Daoy (cell line): ENCODE data around the gene PKD1L1.

DNA sequence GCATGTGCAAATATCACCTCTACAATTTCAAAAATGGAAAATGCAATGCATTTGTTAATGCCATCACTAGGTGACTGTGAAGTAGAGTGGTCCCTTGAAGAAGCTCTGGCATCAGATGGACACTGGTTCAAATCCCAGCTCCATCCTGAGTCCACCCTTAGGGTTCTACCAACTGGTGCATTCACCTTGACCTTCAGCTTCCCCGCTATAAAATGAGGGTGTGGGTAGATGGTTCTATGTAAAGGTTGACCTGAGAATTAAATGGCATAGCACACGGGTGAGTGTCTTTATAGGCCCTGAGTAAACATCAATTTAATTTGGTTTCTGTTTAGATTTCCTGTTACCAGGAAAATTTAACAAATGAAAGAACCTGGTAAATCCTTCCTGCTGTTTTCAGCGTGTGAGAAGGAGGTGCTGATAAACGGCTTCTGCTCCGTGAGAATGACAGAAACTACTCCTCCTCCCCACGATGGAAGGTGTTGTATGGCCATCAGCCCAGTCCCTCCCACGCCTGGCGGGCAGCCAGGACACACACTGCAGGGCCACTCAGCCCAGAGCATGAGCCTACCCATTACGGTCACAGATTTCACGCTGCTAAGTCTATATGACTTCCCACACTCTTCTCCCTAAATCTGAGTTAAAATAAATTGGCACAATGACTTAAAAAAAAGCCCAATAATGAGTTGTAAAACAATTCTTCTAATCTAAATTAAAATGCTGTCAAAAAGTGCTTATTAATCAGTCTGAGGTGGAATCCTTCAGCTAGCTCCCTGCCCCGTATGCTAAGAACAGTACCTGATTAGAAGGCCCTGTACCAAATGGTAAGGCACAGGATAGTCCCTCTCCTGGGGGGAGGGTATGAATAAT is 210.0 kb downstream of the TNS3 start:
- RAMPAGE, long total RNA: no peak

DNA sequence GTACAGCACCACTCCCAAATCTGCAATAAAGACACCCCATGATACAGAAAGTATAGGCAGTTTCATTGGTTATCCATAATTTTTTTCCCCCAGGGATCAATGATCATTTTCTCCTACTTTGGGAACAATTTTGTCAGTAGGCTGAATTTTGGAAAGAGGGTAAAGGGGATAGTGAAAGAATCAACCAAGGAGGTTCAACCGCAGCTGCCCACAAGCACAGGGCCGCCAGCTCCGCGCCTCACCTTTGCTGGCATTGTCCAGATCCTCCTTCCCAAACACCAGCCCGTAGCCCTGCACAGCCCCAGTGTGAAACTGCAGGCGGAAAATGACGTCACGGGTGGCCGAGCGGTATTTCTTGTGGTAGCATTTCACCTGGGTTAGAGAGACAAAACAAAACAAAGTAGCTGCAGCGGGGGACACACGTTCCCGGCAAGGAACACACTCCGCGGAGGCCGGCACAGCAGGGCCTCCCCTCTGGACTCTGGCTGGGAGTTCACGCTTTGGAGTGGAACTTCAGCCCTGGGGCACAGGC is 181.3 kb downstream of the TNS3 start:
- RAMPAGE, long total RNA: no peak

GRCh38 chr7:47401075-47401365 is 180.9 kb downstream of the TNS3 start:
- RAMPAGE, long total RNA: no peak

DNA sequence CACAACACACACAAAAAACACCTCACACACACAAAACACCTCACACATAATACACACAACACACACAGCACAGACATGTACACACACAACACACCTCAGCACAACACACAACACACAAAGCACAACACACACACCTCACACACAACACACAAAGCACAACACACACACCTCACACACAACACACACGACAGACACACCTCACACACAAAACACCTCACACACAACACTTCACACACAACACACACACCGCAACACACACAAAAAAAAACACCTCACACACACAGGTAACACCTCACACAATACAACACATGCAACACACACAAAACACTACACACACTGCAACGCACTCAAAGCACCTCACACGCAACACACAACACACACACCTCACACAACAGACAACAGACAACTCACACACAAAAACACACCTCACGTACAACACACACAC is 107.2 kb downstream of the TNS3 start:
- RAMPAGE, long total RNA: no peak

- RAMPAGE, long total RNA: no peak
Measured at GRCh38 chr7:47475729-47476356, 106.1 kb downstream of the TNS3 start.

DNA sequence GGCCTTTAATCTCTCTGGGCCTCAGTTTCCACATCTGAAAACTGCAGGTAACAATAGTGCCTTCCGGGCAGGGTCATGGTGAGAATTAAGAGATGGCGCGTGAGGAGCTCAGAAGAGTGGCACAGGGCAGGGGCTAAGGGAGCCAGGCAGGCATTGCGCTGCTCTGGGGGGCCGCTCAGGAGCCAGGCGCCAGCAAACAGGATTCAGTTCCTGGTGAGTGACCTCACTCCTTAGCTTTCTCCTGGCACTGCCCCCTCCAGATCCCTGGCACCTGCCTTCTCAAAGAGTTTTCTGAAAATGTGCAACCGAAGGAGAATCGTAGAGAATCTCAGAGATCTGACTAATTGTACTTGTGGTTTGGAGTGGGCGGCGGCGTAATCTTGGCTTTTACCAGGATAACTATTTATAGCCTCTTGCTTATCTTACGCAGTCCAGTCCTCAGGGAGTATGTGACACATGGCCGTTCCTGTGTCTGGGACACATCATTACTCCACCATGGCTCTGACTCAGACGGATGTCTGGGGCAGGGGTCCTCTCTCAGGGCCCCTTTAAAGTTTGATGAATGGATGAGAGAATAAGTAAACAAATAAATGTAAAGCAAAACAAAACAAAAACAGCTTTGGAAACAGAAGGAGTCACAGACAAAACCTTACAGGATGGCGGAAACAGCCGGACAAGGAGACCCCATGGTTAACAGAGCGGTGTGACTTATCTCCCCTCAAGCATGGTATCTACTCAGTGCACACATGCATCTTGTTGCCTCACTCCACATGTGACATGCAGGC is 99.8 kb downstream of the TNS3 start:
- RAMPAGE, long total RNA: no peak

GRCh38 chr7:47552518-47552769 is 29.5 kb downstream of the TNS3 start:
- RAMPAGE, long total RNA: no peak

GRCh38 chr7:47582443-47582831 is 526 bp upstream of the TNS3 start:
- RAMPAGE, long total RNA: no peak

DNA sequence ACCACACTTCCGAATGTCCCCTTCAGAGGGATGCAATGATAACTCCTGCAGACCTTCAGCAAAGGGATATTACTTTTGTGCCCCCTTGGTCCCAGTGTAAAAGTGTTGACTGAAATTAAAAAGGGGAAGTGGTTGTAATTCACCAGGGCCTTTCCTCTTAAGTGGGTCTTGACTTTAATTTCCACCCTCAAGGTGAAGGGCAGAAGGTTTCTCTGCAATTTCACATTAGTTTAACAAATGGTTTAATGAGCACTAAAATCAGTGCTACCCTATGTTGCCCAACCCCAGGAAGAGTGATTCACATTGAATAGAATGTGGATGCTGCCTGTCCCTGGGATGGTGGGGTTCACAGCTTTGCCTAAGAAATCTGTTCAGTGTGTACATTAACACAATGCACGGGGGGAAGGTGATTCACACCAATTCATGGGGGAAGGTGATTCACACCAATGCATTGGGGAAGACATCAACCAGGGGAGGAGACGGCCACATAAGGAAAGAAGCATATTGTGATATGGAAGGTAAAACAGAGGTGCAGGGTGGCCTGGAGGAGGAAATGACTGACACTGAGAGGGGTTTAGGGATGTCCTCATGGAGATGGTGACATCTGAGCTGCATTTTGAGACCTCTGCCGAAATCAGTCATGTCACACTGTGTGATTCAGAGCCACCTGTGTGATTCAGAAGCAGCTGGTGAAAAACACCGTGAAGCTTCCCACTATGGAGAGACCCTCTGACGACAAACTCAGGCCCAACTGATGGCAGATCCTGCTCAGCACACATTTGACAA is 19.5 kb upstream of the TNS3 start:
- RAMPAGE, long total RNA: no peak

- RAMPAGE, long total RNA: no peak
Measured at GRCh38 chr7:47948178-47948869, at the start of gene PKD1L1. PKD1L1 (minus strand) TSS chr7:47948466.

DNA sequence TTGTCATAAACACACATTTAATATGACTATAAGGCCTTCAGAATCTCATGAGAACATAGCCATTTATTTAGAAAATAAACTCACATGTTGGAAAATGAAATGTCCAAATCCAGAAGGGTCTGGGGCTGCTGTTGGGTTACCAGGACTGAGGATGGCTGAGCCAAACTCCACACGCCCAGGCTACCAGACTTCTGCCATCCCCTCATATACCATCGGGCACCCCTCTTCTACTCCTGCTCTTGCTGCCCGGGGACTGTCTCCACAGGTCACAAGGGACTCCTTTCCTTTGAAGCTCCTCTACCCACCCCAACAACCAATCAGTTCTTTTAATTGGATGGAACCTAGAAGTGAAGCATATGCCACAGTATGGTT is 8.3 kb downstream of the HUS1 start:
- RAMPAGE, long total RNA: no peak

- RAMPAGE, long total RNA: no peak
Measured at GRCh38 chr7:47973753-47974201, 5.6 kb downstream of the HUS1 start.

- RAMPAGE, long total RNA: no peak
Measured at GRCh38 chr7:48091461-48092163, 2.5 kb downstream of the UPP1 start.

DNA sequence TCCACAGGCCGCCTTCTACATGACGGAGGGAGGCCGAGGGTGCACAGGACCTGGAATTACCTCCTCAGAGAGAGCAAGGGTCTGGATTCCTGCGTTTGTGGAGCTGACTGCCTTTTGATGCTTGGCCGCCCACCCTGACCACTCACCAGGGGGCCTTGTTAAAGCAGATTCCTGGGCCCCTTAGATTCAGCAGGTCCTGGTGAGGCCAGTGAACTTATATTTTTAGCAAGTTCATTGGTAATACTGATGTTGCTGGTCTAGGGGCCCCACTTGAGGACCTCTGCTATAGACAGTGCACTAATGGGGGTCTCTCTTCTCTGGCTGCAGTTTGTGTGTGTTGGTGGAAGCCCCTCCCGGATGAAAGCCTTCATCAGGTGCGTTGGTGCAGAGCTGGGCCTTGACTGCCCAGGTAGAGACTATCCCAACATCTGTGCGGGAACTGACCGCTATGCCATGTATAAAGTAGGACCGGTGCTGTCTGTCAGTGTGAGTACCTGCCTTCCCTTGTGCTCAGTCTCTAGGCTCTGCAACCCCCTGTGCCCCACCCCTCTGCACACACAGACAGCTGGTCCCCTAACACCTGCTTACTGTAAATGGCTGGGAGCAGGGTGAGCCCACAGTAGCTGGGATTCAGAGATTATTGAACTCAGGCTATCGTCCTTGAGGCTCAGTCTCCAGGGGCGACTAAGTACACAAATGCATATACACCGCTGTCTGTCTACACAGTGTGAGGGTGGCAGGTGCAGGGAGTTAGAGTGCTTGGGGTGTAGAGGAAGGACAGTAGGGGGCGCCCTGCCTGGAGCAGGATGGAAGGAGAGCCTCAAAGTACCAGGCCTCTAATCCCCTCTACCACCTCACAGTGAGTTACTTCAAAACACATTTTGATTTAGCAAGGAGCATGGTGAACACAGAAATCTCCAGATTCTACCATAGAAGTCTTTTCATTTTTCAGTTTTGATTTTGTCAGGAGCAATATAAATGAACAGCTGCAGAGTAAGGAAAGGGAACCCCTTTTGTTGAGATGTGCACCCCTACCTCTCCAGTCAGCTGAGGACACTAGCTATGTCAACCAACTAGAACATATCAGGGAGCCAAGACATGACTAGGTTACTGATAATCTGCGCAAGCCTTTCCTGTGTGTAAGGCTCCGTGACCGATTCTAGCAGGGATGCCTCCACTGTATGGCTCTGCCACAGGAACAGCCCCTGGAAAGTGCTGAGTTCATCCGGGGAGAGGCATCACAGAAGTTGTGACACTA is 12.9 kb downstream of the UPP1 start:
- RAMPAGE, long total RNA: no peak

- RAMPAGE, long total RNA: no peak
Measured at GRCh38 chr7:48111482-48111962, 22.5 kb downstream of the UPP1 start.

DNA sequence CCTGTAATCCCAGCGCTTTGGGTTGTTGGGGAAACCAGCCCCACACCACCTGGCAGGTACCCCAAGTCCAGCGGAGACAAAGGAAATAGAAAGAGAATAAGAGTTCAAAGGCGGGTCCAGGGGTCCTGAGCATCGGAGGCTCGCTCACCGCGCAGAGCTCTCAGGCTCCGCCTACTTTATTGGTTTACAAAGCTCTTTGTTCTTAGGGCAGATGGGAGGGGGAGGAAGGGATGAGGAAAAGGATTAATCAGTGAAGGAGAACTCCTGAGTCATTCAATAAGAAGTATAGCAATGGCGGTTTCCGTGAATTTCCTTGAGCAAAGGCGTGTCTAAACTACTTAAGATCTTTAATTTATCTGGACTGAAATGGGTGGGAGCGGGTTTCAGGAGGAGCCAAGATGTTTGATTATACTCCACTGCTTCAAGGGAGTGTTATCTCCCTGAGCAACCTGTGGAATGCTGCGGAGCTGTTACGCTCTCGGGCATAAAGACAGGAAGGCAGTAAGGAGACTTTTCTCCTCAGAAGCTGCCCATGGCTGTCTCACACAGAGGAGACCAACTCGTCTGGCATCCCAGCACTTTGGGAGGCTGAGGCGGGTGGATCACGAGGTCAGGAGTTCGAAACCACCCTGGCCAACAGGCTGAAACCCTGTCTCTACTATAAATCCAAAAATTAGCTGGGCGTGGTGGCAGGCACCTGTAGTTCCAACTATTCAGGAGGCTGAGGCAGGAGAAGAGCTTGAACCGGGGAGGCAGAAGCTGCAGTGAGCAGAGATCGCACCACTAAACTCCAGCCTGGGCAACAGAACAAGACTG is 29.8 kb downstream of the ABCA13 start:
- RAMPAGE, long total RNA: no peak

DNA sequence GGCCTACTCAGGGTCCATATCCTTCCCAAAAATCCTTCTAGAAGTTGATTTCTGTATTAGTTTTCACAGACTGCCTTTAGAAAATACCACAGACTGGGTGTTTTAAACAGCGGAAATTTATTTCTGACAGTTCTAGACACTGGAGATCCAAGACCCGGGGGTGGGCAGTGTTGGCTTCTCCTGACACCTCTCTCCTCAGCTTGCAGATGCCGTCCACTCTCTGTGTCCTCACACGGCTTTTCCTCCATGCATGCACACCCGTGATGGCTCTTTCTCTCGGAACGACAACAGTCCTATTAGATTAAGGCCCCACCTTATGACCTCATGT is 143.0 kb upstream of the VWC2 start:
- RAMPAGE, long total RNA: no peak

DNA sequence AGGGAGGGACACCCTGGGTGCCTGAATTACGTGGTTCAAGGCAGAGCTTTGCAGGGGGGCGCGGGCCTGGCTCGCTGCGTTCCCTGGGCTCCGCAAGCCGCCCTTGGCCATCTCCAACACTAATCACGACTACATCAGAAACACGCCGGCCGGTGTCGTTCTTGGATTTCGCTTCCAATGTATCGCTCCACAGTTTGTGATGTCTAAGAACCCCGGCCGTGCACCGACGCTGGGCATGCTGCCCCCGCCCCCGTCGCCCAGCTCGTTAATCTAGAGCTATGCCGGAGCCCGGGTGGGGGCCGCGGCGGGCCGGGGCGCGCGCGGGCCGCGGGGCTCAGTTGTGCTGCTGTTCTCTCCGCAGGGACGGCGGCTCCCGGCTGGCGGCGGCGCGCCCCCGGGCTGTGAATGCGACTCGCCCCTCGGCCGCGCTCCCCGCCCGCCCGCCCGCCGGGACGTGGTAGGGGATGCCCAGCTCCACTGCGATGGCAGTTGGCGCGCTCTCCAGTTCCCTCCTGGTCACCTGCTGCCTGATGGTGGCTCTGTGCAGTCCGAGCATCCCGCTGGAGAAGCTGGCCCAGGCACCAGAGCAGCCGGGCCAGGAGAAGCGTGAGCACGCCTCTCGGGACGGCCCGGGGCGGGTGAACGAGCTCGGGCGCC is 1.7 kb downstream of the VWC2 start:
- RAMPAGE, long total RNA: no peak

DNA sequence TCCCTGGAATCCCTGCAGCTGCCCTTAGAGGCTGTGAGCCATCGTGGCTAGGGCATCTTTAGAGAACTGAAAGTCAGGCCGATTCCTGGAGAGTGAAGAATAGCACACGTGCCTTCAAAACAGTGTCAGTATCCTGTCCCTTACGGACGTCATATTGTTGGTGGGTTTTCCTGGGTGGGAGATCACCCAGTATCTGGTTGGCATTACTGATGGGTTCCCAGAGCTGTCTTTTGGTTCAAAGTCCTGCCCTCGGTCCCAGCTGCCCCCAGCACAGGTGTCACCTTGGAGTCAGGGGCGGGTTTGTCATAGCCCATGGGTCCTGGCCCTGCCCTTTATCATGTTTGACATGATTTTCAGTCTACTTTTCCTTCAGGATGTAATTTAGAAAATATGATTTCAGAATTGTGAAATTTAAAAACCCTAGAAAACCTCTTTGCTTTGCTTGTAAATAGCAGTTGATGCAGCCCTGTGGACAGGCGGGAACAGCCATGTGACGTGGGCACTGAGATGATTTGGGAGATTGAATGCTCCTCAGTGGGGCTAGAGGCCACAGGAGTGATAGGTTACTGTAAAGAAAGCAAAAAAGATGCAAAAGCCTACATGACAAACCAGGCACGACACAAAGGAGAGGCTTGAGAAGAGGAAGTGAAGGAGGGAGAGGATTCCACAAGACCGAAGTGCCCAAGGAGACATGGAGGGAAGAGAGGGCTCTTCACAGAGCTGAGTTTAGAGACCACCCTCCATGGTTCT is 25.5 kb downstream of the IKZF1 start:
- RAMPAGE, long total RNA: no peak

DNA sequence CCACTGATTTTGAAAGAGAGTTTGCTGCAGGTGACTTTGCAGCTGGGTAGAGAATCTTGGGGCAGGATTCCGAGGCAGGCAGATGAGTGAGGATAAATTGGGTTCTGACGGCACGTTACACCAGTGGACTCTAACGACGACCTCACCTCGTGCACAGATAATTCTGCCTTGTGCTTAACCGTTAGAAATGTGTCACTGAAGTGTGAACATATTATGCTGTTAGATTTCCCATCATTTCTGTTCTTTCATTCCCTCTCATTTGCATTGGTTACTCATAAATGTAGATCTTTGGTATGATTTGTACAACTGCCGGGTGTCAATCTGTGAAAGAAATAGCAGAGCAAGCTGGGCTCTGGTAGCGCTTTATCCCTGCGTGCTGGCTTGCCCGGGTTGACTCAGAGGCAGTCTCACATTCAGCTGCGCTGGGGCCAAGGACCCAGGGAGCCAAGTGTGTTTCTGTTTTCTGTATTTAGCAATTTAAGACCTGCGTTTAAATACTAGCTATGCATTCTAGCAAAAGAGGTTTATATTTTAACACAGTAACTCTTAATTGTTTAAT is 46.0 kb downstream of the IKZF1 start:
- RAMPAGE, long total RNA: no peak